ENCODE measurements around the genes CDC42BPA and SNAP47.

DNA sequence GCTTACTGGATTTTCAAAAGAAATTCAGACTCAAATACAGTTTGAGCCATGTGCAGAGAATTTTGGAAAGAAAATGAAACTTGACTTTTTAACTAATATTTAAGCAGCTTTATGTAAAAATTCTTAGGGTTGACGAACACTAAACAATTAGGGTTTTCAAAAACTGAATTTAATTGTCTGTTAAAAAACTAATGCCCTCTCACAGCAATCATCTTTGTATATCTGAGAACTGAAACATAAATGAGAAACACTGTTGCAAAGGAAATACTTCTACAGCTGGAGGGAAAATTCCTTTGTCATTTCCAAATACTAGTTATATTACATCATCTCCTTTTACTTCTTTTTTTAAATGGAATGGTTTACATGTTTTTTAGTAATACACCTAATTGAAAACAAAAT is 19.2 kb downstream of the CDC42BPA start:
- RAMPAGE, long total RNA: no peak
- RRBS: no CpG with 5 or more reads among the region's 1 CpG

DNA sequence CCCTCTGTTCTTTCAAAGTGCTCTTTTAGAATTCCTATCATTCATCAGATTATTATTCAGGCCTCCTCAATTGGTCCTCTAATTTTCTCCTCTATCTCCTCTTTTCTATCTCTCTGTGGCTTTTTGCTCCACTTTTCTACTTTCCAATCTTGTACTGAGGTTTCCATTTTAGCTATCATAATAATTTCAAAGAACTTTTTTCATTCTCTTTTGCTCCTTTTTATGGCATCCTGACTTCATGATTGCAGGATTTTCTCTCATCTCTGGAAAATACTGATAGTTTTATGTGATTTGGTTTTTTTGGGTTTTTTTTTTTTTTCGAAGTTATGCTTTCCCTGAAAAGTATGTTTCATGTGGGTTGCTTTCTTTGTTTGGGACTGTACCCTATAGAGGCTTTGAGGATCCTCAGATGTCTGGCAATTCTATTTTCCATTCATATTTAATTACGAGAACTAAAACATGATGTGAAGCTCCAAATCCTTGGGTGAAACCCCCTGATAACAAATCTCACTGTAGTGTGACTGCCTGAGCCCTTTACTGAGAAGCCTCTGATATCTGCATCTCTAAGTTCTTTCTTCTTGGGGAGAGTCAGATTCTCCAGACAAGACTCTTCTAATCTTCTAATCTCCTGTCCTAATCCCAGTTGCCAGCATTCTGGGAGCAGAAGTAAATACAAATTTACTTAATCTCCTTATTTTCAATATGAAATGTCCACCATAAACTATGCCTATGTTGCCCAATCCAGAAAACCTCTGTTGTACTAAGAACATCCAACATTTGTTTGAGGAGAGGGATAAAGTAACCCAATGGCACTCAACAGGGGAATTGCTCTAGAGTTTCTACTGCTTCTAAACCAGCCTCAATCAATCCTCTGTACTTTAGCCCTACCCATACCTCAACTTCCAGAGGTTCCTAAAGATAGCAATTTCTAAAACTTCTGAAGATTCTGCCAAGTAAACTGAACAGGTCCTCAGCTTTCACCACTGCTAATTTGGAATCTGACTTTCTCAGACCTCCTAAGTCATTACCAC is 15.3 kb downstream of the CDC42BPA start:
- RAMPAGE, long total RNA: no peak
- RRBS: no CpG with 5 or more reads among the region's 2 CpGs

GRCh38 chr1:227315739-227316842 is 2.2 kb downstream of the CDC42BPA start:
- RAMPAGE, long total RNA: no peak
- RRBS: no CpG with 5 or more reads among the region's 7 CpGs

DNA sequence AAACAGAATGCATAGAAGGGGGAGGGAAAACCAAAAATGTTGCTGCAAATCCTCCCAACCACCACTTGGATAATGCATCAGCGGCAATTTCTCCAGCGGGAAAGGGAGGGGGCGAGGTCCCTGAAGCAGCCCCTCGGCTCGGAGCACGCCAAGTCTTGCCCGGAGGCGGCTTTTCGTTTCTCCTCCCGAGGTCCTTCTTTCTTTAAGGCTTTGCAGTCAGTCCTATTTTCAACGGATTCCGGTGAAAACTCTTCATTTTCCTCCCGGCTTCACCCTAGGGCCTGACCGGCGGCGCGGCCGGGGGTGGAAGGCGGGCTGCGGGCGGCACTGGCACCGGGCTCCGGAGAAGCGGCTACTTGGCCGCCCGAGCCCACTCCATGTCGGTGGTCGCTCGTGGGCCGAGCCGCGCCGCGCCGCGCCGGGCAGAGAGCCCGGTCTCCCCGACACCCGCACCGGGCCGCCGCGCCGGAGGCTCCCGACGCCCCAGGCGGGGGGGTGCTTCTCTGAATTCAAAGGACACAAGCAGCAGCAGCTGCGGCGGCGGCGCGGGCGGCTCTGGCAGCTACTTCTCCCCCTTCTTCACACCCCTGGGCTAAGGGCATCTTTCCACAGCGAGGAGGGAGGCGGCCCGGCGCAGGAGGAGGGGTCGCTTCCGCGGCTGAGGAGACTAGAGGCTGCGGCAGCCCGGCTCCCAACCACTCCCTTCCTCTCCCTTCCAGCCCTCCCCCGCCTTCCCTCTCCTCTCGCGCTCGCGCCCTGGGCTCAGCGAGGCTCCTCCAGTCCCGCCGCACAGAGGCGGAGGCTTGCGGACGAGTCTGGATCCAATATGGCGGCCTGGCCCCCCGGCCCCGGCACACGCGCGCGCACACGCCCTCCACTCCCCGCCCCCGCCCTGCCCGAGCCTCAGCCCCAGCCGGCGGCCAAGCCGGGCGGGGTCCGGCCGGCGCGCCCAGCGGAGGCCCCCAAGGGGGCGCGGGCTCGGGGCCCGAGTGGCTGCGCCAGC is at the start of gene CDC42BPA:
Gene CDC42BPA (minus strand): TSS at position 828 of the 1,003 bp plus-strand sequence.
- RAMPAGE, long total RNA: no peak
- RRBS: 2% methylated on average over 35 of the region's 99 CpGs

DNA sequence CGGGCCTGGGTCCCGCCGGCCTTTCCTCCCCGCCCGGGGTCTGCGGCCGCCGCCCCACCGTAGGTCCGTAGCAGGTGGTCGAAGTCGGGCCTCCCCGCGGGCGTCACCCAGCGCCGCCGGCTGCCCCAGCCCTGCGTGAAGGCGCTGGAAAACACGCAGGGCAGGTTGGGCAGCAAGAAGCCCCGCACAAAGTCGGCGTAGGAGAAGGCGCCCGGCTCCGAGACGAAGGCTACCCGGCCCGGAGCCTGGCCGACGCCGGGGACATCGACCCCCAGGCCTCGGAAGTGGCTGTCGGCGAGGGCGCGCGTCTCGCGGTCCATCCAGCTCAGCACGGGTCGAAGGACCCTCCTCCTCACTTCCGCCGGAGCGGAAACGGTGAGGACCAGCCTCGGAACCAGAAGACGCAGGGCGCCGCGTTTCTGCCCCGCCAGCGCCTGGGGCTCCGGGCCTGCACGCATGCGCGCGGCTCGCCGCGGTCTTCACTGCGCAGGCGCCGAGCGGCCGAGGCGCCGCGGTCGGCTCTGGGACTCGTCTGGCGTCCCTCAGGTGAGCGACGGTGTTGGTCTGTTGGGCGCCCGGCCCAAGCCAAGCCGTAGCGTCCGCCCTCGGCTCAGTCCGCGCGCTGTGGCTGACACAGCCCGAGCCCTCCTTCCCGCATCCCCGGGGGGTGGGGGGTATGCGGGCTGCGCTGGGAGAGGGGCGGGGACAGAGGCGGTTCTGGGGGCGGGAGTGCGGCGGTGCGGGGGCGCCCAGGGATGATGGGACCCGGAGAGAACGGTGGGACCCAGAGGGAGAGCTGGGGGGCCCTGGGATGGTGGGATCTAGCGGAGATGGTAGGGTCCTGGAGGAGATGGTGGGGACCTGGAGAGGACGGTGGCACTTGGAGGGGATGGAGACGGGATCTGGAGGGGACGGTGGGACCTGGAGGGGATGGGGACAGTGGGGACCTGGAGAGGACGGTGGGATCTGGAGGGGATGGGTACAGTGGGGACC is at the start of gene SNAP47:
Gene SNAP47 (plus strand): TSS at position 482 of the 993 bp plus-strand sequence.
- RAMPAGE, long total RNA: start-site peak on the minus strand centred at position 302 of the sequence, 73 bp wide, 175 and 61 reads in 2 replicates
- RRBS: under 1% methylated on average over 51 of the region's 104 CpGs

GRCh38 chr1:227786684-227786977 is 28.8 kb upstream of the PRSS38 start:
- RAMPAGE, long total RNA: no peak
- RRBS: 27% methylated on average over 16 of the region's 20 CpGs

GRCh38 chr1:227793739-227794261 is 21.7 kb upstream of the PRSS38 start:
- RAMPAGE, long total RNA: no peak
- RRBS: no CpG with 5 or more reads among the region's 6 CpGs

DNA sequence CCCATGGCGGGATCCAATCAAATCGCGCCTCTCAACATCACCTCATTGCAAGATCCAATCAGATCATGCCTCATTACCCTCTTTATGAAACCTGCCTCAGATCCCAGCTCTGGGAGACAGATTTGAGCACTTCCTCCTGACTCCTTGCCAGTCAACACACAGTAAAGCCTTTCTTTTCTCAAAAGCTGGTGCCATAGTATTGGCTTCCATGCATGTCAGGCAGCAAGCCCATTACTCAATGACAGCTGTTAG is 41.9 kb downstream of the PRSS38 start:
- RAMPAGE, long total RNA: no peak
- RRBS: no CpG with 5 or more reads among the region's 3 CpGs

DNA sequence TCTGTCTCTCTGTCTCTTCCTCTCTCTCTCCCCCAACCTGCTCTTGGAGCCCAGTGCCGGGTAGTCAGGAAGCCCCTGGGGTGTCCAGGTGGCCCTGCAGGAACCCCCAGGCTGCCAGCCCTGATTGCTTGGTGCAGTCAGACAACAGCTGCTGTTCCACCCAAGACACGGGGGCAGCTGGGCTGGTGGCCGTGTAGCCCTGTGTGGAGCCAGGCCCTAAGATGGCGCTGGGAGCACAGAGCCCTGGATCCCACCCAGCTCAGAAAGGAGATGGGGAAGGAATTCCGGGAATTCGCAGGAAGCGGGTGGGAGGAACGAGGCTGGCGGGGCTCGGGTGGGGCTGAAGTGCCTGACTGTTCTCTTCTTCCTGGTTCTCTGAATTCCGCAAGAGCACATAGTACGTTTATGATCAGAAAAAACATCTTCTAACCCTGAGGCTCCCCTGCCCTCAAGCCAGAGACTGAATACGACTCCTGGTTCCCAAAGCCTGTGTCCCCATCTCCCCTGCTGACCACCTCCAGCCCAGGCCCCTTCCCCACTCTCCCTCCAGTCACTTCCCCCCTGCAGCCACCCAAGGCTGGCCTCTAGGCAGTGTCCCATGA is 55.1 kb downstream of the WNT9A start:
- RAMPAGE, long total RNA: no peak
- RRBS: no CpG with 5 or more reads among the region's 13 CpGs

- RAMPAGE, long total RNA: no peak
- RRBS: 3% methylated on average over 14 of the region's 30 CpGs
These were observed 602 bp upstream of the WNT9A start for GRCh38 chr1:227948309-227948758.

GRCh38 chr1:228058960-228059551 is 23.5 kb upstream of the ARF1 start:
- RAMPAGE, long total RNA: no peak
- RRBS: 3% methylated on average over 8 of the region's 64 CpGs

DNA sequence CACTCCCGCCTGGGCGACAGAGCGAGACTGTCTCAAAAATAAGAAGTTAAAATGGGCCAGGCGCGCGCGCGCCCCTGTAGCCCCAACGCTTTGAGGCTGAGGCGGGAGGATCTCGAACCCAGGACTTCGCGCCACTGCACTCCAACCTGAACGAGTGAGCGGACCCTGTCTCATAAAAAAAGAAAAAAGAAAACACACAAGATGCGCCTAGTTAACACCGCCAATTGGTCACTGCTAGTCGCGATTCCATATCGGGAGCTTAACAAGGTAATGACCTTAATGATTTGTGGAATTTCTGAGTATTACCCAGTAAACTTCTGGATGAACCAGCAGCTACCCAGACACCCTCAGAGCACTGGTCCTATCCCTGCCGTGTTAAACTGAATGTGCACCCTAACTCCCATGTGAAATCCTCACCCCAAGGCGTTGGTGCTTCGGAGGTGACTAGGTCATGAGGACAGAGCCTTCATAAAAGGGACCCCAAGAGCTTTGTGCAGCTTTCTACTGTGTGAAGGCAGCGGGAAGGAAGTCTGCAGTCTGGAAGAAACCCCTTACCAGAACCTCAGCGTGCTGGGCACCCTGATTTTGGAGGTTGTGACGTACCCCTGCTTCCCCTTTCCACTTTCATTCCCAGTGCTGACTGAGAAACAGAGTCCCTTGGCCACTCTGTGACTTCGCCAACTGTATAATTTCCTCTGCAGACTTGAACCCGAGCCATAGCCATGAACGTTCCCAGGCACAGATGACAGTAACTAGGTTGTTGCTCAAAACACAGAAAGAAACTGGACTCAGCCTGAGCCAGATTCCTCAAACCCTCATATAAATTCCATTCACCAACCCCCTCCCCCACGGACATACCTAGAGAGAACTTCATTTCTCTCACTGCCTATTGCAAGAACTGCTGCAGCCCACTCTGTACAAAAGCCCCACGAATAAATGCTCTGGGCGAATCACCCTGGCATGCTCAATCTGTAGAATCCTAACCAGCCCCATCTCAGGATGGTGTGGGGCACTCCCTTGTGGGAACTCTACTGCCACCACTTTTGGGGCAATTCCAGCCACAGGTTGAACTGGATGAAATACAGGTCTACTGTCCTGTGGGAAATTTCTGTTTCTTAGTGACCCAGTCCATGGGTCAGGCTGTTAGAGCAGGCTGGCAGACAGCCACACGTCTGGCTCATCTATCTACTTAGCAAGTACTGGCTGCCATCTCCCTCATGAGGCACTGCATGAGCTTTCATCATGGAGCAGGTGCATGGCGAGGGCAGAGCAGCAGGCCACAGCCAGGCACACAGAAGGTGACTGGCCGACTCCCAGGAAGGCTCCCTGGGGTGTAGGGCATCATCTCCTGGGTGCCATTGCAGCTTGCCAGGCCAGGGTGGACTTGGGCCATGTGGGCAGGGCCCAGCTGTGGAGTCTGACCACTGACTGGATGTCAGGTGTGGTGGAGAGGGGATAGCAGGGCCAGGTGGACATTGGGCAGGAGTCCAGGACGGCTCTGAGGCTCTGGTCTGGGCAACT is 1.2 kb upstream of the C1orf35 start:
- RAMPAGE, long total RNA: no peak
- RRBS: no CpG with 5 or more reads among the region's 36 CpGs

- RAMPAGE, long total RNA: no peak
- RRBS: 90% methylated on average over 5 of the region's 28 CpGs
These were observed 4.3 kb upstream of the GJC2 start for GRCh38 chr1:228145263-228146054.

- RAMPAGE, long total RNA: no peak
- RRBS: no CpG with 5 or more reads among the region's 16 CpGs
These were observed 793 bp downstream of the GJC2 start for GRCh38 chr1:228150356-228151089.

- RAMPAGE, long total RNA: no peak
- RRBS: 75% methylated on average over 5 of the region's 26 CpGs
These were observed 7.7 kb downstream of the GJC2 start for GRCh38 chr1:228157361-228157913.

DNA sequence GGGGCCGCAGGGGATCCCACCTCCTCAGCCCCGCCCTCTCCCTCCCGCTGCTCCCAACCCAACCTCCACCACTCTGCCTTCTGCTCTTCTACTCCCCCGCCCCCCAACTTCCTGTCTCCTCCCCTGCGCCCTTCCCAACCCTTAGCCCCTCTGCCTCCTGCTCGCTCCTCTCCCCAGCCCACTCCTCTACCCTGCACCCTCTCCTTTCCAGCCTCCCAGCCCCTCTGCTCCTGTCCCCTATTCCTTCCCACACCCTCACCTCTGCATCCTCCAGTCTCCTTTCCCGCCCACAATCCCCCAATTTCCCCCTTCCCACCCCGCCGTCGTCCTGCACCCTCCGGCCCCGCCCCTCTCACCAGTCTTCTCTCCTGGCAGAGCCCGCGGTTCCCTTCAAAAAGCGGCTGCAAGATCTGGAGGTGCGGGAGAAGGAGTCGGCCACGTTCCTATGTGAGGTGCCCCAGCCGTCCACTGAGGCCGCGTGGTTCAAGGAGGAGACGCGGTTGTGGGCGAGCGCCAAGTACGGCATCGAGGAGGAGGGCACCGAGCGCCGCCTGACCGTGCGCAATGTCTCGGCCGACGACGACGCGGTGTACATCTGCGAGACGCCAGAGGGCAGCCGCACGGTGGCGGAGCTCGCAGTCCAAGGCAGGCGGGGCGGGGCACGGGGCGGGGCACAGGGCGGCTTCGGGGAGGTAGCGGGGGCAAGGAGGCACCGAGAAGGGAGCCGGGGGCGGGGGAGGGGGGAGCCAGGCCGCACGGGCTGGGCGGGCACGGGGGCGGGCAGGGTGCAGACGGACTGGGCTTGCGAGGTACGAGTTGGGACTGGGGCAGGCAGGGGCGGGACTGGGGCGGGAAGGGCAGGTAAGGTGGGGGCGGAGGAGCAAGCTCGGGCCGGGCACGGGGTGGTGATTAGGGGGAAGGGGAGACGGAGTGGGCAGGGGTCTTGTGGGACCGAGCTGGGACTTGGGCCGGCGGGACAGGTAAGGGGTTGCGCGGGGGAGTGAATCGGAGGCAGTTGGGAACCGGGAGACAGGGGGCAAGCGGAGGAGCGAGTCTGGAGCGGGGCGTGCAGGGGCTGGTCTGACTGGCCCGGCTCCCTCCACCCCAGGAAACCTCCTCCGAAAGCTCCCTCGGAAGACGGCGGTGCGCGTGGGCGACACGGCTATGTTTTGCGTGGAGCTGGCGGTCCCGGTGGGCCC is 5.6 kb downstream of the OBSCN start:
- RAMPAGE, long total RNA: start-site peak on the minus strand centred at position 605 of the sequence, 89 bp wide, 15 and 14 reads in 2 replicates
- RRBS: 13% methylated on average over 20 of the region's 92 CpGs

DNA sequence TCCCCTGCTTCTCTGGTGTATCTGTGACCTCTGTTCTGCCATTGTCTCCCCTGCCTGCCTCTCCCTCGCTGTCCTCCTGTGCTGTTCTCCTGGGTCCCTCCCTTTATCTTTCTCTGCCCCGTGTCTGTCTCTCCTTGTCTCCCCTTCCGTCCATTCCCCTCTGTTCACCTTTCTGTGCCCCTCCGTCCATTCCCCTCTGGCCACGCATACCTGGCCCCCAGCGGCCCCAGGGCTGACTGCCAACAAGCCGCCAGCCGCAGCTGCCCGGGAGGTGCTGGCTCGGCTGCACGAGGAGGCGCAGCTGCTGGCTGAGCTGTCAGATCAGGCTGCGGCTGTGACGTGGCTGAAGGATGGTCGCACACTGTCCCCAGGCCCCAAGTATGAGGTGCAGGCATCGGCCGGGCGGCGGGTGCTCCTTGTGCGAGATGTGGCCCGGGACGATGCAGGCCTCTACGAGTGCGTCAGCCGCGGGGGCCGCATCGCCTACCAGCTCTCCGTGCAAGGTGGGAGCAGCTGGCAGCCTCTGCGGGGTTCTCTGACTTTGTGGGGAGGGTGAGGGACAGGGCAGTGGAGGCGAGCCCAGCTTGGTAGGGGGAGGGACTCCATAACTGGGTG is 8.5 kb downstream of the OBSCN start:
- RAMPAGE, long total RNA: no peak
- RRBS: no CpG with 5 or more reads among the region's 31 CpGs

- RAMPAGE, long total RNA: no peak
- RRBS: 92% methylated on average over 5 of the region's 24 CpGs
These were observed 2.0 kb downstream of the TRIM17 start for GRCh38 chr1:228414591-228415227.

- RAMPAGE, long total RNA: no peak
- RRBS: no CpG with 5 or more reads among the region's 8 CpGs
These were observed 14.5 kb upstream of the RNF187 start for GRCh38 chr1:228472620-228473140.

DNA sequence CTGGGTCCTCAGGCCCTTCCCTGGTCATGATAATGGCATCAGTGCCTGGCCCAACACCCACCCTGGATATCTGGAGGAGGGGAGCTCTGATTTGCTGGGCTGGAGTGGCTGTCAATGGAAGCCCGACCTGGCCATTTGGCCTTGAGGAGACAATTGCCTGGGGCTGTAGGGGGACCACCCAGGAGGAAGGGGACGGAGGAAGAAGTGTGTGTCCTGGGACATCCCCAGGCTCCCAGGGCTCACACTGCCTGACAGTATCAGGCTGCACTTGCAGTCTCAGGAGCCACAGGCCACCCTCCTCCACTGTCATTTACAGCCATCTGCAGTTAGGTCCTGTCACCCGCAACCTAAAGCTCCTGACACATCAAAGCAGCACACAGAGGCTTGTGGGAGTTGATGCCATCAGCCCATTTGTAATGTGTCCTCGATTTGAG is 7.9 kb upstream of the RNF187 start:
- RAMPAGE, long total RNA: no peak
- RRBS: no CpG with 5 or more reads among the region's 4 CpGs